PC-3 (cell line): ENCODE measurements around a stretch of chr14.

GRCh38 chr14:55636315-55636818 is 56.4 kb downstream of the KTN1 start:
- RAMPAGE, long total RNA, result no peak

DNA sequence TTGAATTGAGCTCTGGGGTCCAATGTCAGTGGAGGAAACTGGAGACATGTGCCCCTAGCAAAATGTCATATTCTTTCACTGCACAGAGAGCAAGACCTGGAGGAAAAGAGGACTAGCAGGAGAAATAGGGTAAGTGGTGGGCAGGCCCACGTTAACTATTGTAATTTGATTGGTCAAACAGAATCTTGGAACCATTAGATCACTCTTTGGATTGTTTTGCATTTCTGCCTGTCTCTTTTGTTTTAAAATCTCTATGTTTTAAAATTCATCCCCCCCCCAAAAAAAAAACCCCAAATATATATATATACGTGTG is 113.9 kb upstream of the PELI2 start:
- RAMPAGE, long total RNA, result no peak

- RAMPAGE, long total RNA, result no peak
Measured at GRCh38 chr14:56648491-56649030, 69.0 kb downstream of the TMEM260 start.

- RAMPAGE, long total RNA, result no peak
Measured at GRCh38 chr14:56703874-56704303, 106.4 kb downstream of the OTX2 start.

DNA sequence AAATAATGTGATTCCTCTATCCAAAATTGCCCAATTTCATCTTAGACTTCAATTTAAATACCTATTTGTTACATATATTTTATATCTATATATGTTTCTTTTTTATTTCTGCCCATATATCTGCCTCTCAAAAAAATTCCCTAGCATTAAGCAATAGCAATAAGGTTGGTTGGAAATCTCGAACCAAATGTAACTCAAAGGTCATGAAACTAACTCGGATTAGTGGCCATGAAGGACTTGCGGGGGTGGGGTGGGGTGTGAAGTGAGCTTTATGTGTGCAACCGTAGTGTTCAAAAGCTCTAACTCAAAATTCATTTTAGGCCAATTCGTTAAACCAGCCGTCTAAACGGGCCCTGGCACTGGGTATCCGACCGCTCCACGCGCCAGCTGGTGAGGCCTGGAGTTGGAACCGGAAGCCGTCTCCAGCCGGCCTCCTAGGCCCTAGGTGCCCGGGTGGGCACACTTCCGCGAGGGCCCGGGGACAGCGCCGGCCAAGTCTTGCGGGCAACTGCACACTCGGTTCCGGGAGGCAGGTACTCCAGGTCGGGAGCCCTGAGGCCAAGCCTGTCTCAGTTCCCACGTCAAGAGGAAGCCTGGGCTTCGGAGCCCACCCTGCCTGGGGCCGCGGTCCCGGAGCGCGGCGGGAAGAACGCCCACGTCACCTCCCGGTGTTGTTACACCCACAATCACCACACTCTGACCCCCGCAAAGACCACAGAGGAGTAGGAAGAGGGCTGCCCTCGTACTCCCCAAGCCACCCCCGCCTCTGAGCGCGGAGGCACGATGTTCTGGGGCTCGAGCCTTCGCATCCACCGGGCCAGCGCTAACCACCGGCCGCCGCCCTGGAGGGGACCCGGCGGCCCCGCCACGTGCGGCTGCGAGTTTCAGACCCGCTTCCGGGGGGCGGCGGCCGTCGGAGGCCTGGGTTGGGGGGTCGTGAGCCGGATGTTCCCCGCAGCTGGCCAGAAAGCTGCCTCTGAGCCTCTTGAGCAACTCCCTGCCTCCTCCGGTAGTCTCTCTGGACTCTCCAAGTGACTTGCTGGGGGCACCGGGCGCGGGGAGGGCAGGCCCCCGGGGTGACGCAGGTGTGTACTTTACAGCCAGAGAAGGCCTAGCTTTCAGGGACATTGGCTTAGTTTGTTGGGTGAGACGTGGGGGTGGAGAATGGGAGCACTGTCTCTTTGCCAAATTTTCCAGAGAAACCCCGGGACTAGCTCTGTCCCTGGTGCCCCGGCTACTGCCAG is 16.0 kb downstream of the OTX2 start:
- RAMPAGE, long total RNA, result no peak

- RAMPAGE, long total RNA, result no peak
Measured at GRCh38 chr14:56807686-56808188, 2.5 kb downstream of the OTX2 start.

DNA sequence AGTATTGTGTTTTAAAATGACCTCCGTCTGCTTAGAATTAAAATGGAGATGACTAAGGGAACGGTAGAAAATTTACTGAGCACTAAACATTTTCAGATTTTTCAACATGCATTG is 709 bp downstream of the AP5M1 start:
- RAMPAGE, long total RNA, result no peak

DNA sequence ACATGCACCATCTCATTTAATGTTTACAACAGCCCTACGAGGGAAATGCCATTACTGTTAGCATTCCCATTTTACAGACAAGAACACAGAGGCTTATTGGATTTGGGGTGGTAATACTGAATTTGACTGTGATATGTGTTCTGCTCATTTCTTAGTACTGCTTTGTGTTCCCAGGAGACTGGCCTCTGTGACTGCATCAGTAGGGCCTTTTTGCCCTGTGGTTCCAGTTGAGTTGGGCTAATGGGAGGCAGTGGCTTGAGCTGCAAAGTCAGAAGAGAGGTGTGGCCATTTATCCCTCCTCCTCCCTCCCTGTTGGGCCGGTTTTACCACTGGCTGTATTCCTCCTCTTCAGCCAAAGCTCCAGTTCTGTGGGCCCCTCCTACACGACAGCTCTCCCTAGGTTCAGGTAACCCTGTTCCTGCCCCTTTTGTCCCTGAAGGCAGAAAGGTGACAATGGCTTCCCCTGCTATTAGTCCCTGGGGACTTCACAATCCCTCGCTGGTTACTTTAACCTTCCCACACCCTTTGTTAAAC is 121.6 kb upstream of the SLC35F4 start:
- RAMPAGE, long total RNA, result no peak

DNA sequence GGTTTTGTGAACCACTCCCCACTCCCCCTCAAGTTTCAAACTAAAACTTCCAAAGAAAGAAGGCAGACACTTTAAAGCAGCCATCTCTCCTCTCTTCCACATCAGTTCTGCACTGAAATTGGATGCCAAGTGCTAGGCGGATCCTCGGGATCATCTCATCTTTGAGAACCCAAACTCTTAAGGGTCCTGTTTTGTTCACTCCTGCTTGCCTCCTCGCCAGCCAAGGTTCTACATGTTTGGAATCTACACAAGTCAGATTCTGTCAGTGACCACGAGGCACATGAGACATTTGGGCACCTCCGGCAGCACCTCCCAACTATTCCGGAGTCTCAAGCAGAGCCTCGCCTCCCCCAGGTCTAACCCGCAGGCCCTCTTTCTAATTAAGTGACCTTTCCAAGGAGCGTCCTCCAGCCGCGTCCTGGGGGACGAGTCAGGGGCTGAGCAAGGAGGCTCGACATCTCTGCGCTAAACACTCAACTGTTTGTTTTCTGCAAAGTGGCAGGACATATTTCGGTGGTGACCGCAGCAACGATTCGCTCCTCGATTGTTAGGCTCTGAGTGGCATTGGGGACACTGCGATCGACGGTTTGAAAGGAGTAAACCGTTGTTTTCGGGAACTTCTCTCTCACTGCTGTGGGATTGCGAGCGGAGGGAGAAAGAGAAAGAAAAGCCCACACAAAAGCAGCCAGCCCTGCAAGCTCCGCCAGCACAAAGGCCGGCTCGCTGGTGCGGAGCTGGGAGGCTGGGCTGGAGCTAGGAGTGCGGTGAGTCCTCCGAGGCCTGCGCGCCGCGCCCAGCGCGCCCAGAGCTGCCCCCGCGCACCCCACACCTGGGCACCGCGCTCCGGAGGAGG is 724 bp downstream of the ARMH4 start:
- RAMPAGE, long total RNA, result no peak

- RAMPAGE, long total RNA, result no peak
Measured at GRCh38 chr14:58243664-58244208, 907 bp upstream of the PSMA3 start.

DNA sequence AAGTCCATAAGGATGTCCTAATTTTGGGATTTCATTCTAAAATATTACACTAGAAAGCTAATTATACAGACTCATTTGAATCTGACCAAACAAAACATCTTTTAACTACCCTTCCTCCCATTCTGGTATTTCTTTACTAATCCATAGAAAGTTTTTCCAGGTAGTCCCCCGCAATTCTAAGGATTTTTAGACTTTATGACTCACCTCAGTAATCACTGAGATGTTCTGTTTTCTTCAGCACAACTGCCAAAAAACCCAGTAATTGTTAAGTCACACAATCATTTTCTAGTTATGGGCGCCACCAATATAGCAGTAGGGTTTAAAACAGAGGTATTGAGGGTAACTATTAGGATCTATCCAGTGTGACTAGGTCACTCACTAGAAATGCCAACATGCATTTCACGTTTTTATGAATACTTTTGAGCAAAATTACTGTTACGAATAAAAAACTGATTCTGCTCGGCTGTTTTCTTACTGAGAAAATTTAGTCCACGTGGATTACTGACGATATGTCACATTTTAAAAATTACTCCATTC is 1.6 kb upstream of the ARID4A start:
- RAMPAGE, long total RNA, result no peak

- RAMPAGE, long total RNA, result no peak
Measured at GRCh38 chr14:58331046-58331550, 32.7 kb downstream of the ARID4A start.

- RAMPAGE, long total RNA, result no peak
Measured at GRCh38 chr14:58347297-58348132, 48.2 kb upstream of the TOMM20L start.

DNA sequence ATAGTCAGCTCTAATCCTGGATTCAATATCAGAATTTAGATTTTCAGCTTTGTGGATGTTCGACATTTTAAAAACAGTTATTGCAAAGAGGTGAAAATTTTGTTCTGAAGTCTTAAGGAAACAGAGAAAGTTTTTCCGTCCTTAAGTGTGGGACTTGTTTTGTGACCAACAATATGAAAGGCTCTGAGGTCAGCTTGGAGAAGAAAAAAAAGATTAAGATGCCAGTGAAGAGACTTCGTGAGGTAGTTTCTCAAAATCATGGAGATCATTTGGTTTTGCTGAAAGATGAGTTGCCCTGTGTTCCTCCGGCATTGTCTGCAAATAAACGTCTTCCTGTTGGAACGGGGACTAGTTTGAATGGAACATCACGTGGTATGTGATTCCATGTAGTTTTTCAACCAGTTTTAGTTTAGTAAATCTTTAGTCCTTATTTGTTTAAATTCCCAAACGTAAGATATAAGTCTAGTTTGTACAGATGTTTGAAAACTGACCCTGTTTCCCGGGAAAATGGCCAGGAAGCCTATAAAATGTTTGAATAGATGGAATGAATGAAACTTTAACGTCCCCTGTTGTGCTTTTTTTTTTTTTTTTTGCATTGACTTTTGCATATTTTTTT is 681 bp downstream of the KIAA0586 start:
- RAMPAGE, long total RNA, result no peak

DNA sequence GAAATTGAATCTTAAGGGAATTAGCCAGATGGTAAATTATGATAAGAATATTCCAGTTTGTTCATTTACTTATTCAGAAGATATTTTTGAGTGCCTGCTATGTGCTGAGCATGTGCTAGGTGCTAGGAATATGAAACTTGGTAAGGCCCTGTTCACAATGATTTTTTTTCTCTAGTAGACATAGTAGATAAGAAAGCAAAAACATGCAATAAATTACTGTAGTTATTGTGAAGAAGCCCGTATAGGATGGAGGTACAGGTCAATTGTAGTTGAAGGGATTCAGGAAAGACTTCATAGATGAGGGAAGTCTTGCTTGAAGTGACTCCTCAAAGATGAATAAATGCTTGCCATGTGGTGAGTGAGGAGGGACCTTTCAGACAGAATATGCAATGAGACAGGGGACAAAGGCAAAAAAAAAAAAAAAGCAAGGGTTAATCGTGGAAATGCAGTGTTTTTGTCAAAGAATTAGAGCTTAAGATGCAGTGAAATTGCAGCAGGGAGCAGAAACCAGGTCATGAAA is 75.9 kb downstream of the KIAA0586 start:
- RAMPAGE, long total RNA, result no peak

- RAMPAGE, long total RNA, result no peak
Measured at GRCh38 chr14:58638143-58638970, 595 bp downstream of the DACT1 start.

DNA sequence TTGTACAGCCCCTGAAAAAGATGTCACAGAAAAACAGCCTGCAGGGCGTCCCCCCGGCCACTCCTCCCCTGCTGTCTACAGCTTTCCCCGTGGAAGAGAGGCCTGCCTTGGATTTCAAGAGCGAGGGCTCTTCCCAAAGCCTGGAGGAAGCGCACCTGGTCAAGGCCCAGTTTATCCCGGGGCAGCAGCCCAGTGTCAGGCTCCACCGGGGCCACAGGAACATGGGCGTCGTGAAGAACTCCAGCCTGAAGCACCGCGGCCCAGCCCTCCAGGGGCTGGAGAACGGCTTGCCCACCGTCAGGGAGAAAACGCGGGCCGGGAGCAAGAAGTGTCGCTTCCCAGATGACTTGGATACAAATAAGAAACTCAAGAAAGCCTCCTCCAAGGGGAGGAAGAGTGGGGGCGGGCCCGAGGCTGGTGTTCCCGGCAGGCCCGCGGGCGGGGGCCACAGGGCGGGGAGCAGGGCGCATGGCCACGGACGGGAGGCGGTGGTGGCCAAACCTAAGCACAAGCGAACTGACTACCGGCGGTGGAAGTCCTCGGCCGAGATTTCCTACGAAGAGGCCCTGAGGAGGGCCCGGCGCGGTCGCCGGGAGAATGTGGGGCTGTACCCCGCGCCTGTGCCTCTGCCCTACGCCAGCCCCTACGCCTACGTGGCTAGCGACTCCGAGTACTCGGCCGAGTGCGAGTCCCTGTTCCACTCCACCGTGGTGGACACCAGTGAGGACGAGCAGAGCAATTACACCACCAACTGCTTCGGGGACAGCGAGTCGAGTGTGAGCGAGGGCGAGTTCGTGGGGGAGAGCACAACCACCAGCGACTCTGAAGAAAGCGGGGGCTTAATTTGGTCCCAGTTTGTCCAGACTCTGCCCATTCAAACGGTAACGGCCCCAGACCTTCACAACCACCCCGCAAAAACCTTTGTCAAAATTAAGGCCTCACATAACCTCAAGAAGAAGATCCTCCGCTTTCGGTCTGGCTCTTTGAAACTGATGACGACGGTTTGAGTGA is 8.7 kb downstream of the DACT1 start:
- RAMPAGE, long total RNA, result no peak

- RAMPAGE, long total RNA, result no peak
Measured at GRCh38 chr14:59336048-59336549, 129.1 kb downstream of the GPR135 start.

- RAMPAGE, long total RNA, result no peak
Measured at GRCh38 chr14:59371581-59372149, 93.5 kb downstream of the GPR135 start.

DNA sequence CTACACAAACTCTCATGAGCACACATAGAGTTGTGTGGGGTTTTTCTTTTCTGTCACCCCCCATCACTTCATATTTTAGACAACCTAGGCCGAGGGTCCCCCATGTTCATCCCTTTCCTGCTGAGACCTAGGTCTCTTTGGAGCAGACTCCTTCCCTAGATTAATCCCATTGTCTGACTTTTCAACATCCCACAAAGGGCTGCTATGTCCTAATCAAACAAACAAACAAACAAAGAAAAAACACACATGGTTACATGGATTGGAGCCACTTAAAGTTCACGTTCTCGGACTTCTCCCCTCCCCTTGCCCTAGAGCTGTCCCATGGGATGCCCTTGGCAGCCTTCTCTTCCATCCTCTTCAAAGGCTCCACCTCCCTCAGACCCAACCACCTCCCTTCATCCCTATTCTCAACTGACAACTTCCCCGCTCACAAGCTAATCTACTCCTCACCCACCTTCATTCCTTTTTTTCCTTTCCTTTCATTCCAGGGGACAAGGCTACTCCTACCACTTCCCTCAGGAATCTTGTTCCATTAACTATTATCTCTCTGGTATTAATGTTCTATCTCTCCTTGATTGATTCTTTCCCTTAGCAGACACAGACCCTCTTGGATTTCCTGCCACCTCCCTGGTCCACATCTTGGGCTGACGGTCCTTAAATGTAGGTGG is 40.5 kb downstream of the GPR135 start:
- RAMPAGE, long total RNA, result no peak